Zone of skin (tissue), 1 donor: ENCODE results near the gene GET4.

- RRBS, result no CpG with 5 or more reads among the region's 20 CpGs
Observed at GRCh38 chr7:84034-84574, 108.3 kb upstream of the FAM20C start.

- RRBS, result no CpG with 5 or more reads among the region's 9 CpGs
Observed at GRCh38 chr7:115395-115921, 76.9 kb upstream of the FAM20C start.

- RRBS, result 1% methylated on average over 5 of the region's 37 CpGs
Observed at GRCh38 chr7:193861-194944, 1.8 kb downstream of the FAM20C start.

GRCh38 chr7:252716-253674 lies 37.0 kb upstream of the FOXL3 start:
- RRBS, result 84% methylated on average over 2 of the region's 46 CpGs

DNA sequence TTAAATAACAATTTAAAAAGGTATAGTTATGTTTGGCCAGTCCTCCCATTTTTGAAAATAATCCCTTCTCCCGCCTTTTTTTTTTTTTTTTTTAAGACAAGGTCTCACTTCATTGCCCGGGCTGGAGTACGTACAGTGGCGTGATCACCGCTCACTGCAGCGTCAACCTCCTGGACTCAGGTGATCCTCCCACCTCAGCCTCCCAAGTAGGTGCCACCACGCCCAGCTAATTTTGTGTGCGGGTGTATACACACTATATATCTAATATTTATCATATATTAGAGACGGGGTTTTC lies 16.3 kb downstream of the FOXL3 start:
- RRBS, result no CpG with 5 or more reads among the region's 9 CpGs

DNA sequence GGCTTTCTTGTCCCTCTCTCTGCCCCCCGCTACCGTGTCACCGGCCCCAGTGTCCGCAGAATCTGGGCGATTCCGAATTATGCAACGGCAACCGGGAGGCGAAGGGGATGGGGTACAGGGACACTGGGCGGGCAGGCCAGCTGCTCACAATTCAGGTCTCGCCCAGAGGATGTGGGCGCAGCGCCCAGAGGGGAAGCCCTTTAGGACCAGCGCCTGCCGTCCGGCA lies 63.6 kb downstream of the FOXL3 start:
- RRBS, result 70% methylated on average over 10 of the region's 16 CpGs

DNA sequence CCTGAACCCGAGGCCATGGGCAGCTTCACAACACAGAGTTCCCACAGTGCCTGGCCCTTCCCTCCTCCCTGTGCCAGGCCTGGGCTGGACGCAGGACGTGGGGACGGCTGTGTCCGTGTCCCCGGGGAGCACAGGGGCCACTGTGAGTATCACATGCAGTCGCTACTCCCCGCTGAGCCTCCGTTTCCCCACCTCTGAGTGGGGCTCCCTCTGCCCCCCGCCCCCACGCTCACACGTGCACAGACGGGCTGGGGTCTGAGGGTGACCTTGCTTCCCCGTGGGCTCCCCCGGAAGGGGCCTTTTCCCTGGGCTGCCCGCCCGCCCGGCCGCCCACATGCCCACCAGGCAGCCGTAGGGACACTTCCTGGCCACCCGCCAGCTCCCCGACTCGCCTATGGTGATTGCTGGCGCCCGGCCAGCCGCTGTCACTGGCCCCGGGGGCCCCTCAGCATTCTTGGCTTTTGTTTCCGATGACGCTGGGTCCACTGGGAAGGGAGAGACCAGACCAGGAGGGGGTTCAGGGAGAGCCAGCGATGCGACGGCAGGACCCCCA lies 64.2 kb downstream of the PDGFA start:
- RRBS, result 12% methylated on average over 10 of the region's 32 CpGs

GRCh38 chr7:518742-519747 lies 601 bp downstream of the PDGFA start:
- RRBS, result 1% methylated on average over 83 of the region's 132 CpGs

- RRBS, result no CpG with 5 or more reads among the region's 26 CpGs
Observed at GRCh38 chr7:557397-558060, 37.9 kb upstream of the PDGFA start.

- RRBS, result no CpG with 5 or more reads among the region's 16 CpGs
Observed at GRCh38 chr7:603086-604143, 83.8 kb upstream of the PDGFA start.

DNA sequence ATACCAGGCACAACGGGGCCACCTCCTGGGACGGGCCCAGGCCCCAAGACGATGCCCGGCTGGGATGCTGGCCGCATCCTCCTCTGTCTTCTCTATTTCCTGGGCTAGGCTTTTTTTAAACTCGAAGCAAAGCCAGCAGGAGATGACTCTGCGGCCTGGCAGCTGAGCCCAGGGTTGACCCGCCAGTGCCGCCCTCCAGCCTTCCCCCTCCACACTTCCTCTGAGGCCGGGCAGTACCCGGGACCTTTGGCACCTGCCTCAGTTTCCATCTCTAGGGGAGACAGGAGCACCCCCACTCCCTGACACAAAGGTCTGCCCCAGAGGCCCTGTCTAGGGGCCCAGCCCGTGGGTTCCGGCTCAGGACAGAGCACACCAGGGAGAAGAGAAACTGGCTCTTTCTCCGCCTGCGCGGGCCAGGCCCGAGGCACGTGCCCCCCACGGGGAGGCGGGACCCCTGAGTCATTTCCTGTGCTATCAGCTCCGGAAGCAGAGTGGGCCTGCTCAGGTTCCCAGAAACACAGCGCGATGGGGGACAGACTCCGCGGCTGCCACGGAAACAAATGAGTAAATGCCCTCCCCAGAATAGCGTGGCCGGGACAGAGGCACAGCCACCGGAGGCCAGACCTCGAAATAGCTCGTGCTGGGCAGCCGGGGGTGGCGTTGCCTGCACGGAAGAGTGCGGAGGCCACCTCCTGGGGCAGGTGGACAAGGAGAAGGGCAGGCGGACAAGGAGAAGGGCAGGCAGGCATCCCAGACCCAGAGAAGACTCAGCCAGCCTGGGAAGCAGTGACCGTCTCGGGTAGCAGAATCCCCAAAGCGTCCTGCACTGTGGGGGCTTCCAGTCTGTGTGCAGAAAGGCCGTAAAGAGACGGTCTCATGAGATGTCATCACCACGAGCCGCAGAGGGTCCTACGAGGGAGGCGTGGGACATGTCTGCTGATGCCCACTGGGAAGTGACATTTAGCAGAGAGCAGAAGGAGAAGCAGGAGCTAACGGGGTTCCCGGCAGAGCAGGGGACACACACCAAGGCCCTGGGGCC lies 84.8 kb upstream of the PDGFA start:
- RRBS, result 32% methylated on average over 6 of the region's 47 CpGs

- RRBS, result no CpG with 5 or more reads among the region's 4 CpGs
Observed at GRCh38 chr7:654012-655071, 72.2 kb upstream of the DNAAF5 start.

DNA sequence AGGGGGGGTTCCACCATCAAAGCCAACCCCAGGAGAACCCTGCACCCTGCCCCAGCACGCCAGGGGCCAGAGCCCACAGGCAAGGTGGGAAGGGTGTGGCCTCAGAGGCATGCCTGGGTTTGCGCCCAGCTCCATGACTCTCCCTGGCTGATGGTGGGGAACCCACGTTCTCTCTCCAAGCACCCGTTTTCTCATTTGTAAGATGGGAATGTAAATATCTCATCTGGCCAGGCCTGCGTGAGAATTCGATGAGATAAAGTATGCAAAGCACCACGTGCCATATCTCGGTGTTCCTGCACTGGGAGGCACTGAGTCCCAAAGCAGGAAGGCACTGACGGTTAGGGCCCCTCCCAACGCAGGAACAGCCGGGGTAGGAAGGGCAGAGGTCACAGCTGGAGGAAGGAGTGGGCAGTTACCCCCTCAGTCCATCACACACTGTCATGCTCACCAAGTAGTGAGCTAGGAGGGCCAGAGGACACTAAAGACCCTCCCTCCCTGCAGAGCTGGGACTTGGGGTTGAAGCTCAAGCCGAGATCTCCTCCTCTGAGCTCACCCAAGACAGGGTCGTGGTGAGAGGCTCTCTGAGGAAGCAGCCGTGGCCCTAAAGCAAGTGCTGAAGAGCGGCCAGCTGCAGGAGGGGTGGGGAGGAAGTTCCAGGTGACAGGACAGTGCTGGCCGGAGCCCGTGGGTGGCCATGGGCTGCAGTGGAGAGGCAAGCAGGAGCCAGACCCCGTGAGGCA lies 27.3 kb upstream of the DNAAF5 start:
- RRBS, result no CpG with 5 or more reads among the region's 18 CpGs

DNA sequence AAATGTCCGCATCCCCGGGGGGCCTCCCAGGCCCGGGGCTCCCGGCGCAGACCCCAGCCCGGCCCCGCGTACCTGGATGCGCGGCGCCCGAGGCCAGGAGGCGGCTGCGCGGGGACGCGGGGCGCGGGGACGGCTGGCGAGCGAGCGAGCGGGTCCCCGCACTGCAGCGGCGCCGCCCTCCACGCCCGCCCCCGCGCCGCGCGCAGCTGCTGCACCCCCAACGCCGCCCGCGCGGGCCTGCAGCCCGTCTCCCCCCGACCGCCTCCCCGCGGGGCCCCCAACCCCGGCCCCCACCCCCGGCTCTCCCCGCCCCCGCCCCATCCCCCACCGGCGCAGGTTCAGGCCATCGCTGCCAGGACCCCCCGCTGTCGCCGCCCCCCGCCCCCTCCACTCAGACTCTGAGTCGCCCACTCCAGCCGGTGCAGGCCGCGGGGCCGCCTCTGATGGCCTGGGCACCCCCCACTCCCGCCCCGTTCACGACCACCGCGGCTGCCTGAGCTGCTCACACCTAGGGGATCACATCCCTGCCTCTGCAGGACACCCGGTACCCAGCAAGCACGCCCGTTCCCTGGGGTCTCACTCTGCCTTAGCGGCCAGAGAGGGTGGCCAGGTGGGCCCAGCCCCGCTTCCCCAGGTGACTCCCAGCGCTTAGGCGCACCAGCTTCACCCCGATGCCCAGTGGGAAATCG lies 14.0 kb upstream of the DNAAF5 start:
- RRBS, result 4% methylated on average over 9 of the region's 75 CpGs

DNA sequence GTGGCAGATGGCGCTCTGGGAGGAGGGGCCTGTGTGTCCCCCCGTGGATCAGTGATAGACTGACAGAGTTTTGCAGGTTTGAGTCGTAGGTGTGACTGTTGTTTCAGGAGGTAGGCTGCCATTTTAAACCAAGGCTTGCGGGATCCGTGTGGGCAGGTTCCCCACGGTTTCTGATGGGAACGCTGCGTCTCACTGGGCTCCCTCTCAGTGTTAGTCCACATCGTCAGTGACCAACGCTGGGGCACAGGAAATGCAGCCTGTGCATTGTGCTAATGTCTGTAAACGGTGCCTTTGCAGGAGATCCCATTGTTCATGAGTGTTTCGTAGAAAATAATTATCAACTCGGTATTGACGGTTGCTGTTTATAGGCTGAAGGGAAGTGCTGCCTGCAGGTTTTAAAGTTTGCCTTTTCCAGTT lies 5.7 kb upstream of the SUN1 start:
- RRBS, result no CpG with 5 or more reads among the region's 14 CpGs

DNA sequence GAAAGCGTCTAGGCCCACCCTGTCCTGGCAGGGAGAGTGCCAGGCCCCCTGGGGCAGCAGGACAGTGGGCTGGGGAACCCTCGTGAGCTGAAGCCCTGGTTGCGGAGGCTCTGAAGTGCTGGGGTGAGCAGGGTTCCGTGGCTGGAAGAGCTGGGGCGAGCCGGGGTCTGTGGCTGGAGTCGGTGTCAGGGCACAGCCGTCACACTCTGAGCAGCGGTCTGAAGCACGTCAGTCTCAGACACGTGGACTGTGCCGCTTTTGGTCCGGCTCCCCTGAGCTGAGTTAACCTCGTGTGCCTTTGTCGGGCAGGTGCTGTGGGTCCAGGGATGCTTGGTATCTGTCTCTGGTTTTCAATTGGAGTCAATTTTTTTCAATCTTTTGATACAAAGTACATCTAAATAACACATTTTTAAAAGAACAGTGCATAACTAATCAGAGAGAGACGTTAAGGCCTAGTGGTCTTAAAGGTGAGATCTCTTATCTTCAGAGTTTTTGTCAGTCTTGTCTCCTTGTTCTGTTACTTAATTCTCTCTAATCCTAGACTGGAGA lies 4.9 kb downstream of the SUN1 start:
- RRBS, result 31% methylated on average over 5 of the region's 16 CpGs

DNA sequence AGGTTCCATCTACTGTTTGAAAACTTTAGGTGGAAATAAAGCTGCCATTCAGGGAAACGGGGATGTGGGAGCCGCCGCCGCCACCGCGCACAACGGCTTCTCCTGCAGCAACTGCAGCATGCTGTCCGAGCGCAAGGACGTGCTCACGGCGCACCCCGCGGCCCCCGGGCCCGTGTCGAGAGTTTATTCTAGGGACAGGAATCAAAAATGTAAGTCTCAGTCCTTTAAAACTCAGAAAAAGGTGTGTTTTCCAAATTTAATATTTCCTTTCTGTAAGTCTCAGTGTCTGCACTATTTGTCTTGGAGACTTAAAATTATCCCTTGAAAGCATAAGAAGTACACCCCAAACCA lies 11.0 kb downstream of the SUN1 start:
- RRBS, result no CpG with 5 or more reads among the region's 17 CpGs

DNA sequence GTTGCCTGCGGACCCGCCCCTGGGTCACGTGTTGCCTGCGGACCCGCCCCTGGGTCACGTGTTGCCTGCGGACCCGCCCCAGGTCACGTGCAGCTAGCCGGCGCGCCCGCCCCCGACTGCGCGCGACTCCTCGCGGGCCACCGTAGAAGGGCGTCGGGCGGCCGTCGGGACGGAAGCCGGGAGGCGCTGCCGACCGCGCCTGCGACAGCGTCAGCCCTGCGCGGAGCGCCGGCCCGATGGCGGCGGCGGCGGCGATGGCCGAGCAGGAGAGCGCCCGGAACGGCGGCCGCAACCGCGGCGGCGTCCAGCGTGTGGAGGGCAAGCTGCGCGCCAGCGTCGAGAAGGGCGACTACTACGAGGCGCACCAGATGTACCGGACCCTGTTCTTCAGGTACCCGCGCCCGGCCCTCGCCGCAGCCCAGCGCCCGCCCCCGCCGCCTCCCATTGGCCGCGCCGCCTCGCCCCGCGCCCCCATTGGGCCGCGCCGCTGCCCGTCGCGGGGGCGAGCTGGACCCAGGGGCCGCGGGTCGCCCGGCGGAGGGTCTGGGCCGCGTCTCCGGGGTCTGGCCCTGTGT lies at the start of gene GET4:
Gene GET4 (plus strand): TSS at position 145 of the 575 bp plus-strand sequence.
- RRBS, result under 1% methylated on average over 54 of the region's 92 CpGs

DNA sequence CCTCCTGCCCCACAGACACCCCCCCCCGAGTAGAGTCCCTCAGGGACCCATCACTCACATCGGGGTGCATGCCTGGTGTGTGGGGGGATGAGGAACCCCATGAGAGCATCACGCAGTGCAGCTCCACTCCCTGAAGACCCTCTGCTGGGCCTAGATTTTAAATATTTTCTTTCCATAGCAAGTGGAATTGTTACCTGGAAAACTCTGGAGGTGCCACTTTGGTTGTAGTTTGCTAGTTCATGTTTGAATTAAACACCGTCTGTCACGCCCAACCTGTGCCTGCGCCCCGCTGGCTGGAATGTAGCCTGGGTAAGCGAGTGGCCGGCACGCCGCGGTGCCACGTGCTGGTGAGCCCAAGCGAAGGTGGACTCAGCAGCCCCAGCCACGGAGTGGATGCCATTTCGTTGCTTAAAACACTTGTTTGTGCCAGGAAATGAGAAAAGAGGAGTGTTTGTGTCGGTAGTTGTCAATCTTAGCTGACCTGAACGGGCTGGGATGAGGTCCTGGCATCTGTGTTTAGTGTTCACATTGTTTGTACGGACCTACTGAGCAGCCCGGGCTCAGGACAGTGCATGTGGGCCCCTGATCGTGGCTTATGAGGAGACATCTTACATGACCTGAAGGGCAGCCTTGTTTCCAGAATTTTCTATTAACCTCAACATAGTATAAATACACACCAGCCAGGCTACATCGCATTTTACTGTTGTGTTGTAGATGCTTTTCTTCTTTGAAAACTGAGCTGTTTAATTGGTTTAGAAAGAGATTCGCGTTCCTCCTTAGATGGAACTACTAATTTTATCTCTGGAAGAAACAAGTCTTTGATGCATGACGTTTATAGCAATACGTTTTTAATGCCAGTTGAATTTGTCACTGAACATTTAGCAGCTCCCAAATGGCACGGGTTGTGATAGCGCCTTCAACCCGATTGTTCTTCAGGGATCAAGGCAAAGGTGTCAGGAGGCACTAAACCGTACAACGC lies 2.9 kb downstream of the GET4 start:
- RRBS, result no CpG with 5 or more reads among the region's 31 CpGs

GRCh38 chr7:898336-899234 lies 22.2 kb downstream of the GET4 start:
- RRBS, result no CpG with 5 or more reads among the region's 50 CpGs